LHCN-M2 (cell line): Measurements from ENCODE around the gene CYRIA.

DNA sequence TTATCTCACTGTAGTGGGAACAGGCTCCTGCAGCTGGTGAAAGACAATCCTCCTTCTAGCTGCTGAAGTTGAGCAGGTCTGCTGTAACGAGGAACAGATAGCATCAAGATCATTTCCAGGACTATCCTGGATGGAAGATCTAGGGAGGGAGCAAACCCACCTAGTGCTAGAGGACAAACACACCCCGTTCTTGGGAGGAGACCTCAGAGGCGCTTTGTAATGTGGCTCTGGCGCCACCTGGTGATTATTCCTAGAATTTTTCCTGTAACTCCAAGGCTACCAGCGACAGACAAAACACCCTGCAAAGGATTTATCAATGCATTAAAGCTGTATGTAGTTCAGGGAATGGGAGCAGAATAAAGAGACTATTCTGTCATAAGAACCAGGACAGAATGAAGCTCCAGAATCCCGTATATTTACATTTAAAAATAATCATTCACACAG lies 290.1 kb downstream of the TRIB2 start:
- RAMPAGE, long total RNA, result no peak

GRCh38 chr2:15298775-15299182 lies 262.4 kb downstream of the NBAS start:
- RAMPAGE, long total RNA, result no peak

DNA sequence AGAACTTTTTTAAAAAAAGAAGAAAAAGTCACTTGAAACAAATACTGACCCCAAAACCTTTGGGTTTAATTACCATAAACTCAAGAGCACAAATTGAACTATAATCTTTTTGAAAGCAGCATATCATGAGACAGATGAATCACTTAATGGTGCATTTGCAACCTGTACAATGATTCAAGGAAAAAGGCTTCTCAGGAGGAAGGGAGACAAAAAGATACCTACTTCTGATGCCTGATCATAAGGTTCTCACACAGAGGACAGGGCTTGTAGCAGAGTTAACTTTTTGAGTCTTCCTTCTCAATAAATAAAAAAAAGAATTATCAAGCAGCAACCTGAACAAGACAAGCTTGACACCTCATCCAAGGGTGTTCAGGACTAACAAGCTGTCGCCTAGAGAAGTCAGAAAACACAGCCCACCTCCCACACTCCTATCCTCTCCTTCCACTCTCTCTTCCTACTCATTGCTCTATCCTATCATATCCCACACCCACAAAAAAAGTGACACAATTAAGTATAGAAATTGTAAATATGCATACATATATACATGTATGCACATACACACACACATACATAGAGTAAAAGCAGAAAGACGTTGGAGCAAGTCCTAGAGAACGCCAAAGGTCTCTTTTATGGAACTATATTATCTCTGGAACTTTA lies 5.5 kb downstream of the NBAS start:
- RAMPAGE, long total RNA, result no peak

- RAMPAGE, long total RNA, result no peak
These were observed 77.9 kb downstream of the DDX1 start for GRCh38 chr2:15669692-15669922.

GRCh38 chr2:16031854-16032318 lies 91.5 kb downstream of the MYCN start:
- RAMPAGE, long total RNA, result no peak

- RAMPAGE, long total RNA, result no peak
These were observed 115.7 kb downstream of the MYCN start for GRCh38 chr2:16055911-16056562.

DNA sequence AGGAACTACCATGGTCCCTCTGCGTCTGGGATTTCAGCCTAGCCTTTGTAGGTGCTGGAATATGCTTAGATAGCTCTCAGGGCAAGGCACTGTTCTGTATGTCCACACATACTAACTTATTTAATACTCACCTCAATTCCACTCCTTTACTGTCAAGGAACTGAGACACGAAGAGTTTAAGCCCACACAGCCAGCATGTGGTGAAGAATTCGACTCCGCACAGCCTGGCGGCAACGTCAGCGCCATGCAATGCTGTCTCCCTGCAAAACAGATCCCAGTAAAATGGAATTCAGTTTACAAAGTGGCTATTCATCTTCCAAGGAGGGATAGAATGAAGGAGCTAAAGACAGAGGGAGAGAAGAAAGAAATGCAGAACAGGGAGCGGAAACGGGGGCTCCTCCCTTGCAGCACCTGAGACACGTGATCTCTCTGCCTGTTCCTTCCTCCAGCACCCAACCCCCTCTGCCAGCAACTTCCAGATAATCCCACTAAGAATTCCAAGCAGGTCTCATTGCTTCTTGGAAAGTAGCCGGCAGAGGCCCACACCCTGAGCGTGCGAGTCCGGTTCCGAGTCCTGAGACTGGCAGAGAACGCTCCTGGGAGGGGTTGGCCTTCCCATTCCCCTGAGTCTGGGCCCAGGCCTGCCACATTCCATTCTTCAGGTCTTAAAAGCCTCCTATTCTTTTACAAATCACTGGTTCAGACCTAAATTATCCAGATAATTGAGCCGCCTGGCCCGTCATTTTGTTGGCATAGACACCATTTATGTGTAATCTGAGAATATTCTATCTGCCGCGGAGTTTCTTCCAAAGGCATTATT lies 165.1 kb downstream of the MYCN start:
- RAMPAGE, long total RNA, result no peak

- RAMPAGE, long total RNA, result no peak
These were observed 99.5 kb downstream of the CYRIA start for GRCh38 chr2:16566212-16566411.

GRCh38 chr2:16621345-16622174 lies 44.1 kb downstream of the CYRIA start:
- RAMPAGE, long total RNA, result no peak

DNA sequence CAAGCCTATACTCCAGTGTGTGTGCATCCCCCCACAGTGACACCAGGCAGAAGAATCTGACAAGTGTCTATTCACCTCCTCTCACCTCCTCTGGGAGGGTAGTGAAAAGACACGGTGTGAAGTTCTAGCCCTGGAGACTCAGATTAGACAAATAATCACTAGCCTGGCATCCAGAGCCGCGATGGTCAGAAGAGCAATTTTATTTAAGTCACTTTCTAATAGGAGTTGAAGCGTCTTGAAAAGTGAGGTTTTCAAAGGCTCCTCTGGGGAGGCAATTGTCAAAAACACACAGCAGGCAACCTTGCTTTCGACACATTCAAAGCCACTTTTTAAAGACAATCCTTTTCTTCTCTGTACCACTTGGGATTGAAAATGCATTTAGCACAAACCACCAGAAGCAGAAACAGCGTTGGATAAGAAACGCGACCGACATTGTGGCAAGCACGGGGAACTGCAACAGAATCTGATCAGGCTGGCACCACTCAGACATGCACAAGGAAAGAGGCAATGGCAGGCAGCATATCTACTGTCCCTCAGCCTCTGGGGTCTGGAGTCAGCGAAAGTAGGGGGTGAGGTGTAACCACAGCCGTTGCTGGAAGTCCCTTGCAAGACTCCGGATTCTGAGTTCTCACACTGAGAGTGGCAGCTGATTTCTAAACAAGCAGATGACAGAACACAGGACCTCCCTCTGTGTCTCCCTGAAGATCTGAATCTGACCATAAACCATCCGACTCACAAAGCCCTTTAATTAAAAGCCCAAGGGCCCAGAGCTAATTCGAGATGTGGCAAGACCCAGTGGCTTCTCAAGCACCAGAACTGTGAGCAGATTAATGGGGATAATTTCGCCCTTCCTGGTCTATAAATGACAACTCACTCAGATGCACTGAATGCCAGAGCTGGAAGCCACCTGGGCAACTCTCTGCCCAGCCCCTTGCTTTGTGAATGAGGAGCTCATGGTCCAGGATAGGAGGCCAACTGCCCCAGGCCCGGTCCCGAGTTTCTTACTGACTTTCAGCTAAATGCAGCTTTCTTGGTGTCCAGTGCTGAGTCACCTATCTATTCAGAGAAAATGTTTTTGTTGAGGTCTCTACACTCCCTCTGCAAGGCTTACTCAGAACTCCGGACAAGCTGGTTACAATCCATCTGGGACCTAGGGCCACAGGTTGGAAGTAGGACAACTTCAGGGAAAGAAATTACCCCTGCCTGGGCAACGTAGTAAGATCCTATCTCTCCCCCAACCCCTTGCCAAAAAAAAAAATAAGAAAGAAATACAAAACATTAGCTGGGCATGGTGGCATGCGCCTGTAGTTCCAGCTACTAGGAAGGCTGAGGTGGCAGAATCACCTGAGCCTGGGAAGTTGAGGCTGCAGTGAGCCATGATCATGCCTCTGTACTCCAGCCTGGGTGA lies 29.6 kb downstream of the CYRIA start:
- RAMPAGE, long total RNA, result no peak

- RAMPAGE, long total RNA, result no peak
These were observed 15.2 kb downstream of the CYRIA start for GRCh38 chr2:16650341-16650964.

DNA sequence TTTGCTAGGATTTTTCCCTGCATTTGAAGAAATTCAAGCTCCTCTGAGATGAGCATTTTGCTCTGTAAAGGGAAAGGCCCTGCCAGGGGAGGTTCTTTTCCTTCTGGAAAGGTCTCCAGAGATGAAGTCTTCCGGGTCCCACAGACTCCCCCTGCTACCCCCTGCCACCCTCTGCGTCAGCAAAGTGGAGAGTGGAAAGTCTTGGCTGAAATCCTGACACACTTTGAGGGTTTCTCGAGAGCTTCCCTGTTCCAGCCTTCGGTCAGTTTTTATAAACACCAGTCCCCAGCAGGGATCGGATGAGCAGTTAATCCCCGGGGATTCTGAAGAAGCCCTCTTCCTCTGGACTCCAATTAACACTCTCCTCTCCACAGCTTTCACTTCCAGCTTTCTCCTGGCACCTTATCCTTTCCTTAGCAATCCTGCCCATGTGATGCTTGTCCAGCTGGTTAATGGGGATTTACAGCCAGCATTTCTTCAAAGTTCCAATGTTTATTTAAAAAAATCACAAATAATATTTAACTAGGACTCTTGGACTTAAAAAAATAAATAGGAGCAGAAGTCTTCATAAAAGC lies 13.1 kb downstream of the CYRIA start:
- RAMPAGE, long total RNA, result no peak

DNA sequence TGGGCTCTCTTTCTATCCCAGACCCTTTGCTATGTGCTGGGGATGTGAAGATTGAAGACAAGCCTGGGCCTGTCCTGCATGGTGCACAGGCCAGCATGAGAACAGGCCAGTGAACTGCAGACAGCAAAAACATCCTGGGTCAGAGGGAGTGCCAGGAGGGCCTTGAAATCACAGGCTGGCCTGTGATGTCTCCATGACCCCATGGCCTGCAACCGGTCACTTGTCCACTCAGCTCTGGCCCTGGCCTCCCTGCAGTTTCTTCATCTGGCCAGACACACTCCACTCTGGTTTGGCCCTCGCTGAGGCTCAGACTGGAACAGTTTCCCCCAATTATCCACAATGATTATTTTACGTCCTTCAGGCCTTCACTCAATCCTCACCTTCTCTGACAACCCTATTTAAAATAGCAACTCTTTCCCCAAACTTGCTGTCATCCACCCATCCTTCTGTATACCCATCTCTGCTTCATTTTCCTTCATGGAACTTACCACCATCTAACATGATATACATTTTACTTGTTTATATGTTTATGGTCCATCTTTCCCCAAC lies 12.5 kb downstream of the CYRIA start:
- RAMPAGE, long total RNA, result no peak

DNA sequence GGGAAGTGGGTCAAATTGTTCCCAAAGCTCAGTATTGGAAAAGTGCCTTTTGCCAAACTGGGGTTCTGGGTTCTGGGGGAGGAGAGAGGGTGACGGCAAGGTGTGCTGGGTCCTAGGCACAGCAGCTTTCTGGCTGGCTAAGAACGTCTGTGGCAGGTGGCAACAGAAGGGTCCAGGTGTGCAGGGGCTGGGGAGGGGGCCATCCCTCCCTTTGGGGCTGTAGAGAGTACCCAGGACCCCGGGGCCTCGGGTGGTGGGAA lies 547 bp downstream of the CYRIA start:
- RAMPAGE, long total RNA, result no peak

- RAMPAGE, long total RNA, result no peak
These were observed at the start of gene CYRIA for GRCh38 chr2:16665759-16666686. TSS of gene CYRIA (minus strand) at chr2:16665834.

DNA sequence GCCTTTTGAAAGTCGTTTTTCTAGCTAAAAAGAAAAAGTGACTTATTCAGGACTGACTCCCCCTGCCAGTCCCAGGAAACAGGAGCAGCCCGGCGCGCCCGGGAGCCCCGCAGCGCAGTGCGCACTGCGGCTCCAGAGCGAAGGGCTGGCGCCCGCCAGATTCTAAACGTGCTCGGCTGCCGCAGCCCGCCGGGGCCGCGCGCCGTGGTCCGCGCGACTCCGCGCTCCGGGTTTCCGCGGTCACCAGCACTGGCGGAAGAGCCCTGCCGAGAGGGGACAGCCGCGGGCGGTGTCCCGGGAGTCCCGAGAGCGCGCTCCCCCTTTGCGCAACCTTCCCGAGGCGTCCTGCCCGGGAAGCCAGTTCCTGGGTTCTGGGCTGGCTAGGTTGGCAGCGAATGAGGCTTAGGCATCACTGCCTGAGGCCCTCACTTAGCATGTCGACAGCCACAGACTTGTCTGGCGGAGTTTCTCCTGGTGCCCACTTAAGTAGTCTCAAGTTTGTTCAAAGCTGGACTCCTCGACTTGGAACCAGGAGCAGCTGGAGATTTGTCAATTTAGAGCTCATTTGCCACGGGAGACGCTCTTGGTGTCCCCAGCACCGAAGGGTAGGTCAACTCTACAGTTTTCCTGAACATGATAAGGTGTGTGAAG lies 1.6 kb upstream of the VSNL1 start:
- RAMPAGE, long total RNA, result no peak

DNA sequence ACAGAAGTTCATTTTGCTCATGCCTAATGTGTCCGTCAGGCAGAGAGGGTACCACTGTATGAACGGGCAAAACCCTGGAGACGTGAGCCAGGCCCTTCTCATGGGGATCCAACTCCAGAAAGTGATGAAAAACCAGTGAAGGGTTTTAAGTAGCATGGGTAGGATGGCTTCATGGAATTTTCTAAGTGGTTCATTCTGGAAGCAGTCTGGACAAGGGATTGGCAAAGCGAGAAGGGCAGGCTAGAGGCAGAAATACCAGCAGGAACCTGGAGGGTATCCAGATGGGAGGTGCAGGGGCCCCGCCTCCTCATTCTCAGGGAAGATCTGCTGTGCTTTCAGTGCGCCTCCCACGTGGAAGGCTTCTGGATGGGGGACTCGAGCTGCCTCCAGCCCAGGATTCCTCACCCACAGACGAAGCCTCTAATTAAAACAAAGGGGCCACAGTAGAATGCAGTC lies 79.7 kb downstream of the VSNL1 start:
- RAMPAGE, long total RNA, result no peak

GRCh38 chr2:17756672-17757017 lies 2.7 kb downstream of the GEN1 start:
- RAMPAGE, long total RNA, result no peak

DNA sequence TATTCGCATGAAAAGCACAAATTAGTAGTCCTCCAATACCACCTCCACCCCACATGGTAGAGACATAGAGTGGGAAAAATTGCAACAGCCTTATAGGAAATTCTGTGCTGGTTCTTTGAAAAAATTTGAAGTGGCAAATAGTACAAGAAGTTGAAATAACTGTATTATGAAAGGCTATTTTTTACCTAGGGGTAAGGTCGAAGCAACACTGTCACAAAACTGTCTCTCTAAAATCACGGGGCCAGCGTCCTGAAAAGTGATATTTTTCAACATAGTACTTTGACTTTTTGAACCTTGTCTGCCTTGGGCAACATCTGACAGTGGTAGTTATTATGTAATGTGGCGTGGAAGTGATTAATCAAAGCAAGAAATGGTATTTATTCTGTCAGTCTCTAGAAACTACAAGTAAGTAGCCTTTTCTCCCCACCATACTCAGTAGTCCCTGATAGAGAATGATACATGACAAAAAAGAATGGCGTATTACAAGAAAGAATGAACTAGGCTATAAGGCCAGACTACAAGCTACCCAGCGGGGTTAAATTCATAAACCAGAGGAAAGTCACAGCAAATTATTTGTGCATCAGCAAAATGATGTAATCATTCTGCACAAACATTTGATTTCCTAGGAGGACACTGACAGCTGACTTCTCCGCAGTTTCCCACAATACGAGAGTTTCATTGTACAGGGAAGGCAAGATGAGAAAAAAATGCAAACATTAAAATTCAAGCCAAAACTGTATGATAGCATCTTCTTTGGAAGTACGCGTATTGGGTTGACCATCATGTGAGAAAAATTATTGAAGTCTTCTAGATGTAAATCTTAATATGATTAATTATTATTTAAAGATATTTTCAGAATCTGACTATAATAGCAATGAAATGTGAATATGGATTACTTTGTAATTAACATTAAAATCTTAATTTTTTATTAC lies 9.9 kb downstream of the GEN1 start:
- RAMPAGE, long total RNA, result no peak

DNA sequence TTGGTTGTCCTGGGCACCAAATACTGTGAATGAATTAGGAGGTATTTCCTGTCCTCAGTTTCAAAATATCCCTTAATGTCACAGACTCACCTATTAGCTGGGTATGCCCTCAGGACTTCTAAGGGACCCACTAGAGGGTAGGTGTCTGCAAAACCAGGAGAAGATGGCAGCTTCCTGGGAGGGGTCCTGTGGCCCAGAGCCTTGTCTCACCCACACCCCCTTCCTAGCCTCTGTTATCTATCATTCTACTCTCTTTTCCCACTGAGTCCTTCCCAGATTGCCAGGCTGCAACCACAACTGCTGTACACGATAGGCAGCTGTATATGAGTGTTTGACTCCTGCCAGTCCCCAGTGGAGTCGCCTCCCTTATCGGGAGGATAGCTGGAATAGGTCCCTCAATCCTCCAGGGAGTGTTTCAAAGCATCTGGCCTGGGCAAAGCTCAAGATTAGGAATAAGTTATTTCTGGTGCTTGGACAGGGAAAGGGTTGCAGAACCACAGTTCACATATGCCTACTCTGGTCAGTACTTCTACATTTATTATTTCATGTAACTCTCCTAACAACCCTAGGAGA lies 4.7 kb downstream of the MSGN1 start:
- RAMPAGE, long total RNA, result no peak